H4 (cell line): ENCODE measurements around the gene SFRP5.

DNA sequence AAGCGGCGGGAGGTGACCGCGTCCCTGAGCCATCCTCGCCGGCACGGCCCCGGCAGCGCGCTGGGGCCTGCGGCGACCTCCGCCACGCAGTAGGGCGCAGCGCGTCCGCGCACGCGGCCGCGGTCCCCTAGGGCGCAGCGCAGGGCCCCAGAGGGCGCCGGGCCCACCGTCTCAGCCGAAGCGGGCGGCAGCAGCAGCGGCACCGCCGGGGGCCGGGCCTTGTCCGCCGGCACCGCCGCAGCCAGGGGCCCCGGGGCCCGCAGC, 497 bp downstream of the FRAT2 start:
- RAMPAGE, long total RNA: no peak

- RAMPAGE, long total RNA: no peak
These were observed 20.6 kb downstream of the RRP12 start for GRCh38 chr10:97380335-97381226.

GRCh38 chr10:97499273-97500157, 791 bp downstream of the UBTD1 start:
- RAMPAGE, long total RNA: no peak

DNA sequence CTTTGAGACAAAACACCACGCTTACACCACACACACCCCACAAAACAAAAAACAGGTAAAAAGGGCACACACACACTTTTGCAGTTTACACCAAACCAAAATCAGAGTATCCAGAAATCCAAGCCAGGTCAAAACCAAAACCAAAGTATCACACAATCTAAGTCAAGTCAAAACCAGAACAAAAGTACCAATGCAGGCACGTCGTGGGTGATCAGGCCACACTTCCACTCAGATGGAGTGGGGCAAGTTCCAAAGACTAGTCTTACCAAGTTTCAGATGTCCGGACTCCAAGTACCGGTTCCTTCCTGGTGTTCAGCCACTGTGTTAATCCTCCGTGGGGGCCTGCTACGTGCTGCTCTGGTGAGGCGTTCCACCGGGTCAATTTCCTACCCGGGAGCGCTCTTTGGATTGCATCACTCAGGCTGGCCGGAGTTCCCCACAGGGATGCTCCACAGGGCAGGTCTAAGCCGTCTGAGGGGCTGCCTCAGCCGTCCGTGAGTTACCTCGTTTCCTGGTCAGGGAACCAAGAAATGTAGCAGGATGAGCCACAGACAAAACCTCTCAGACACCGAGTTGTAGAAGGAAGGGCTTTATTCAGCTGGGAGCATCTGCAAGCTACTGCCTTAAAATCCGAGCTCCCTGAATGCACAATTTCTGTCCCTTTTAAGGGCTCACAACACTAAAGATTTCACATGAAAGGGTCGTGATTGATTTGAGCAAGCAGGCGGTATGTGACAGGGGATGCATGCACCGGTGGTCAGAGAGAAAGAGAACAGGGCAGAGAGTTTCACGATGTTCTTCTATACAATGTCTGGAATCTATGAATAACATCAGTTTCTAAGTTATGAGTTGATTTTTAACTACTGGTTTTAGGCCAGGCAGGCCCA, 11.5 kb upstream of the ANKRD2 start:
- RAMPAGE, long total RNA: no peak

DNA sequence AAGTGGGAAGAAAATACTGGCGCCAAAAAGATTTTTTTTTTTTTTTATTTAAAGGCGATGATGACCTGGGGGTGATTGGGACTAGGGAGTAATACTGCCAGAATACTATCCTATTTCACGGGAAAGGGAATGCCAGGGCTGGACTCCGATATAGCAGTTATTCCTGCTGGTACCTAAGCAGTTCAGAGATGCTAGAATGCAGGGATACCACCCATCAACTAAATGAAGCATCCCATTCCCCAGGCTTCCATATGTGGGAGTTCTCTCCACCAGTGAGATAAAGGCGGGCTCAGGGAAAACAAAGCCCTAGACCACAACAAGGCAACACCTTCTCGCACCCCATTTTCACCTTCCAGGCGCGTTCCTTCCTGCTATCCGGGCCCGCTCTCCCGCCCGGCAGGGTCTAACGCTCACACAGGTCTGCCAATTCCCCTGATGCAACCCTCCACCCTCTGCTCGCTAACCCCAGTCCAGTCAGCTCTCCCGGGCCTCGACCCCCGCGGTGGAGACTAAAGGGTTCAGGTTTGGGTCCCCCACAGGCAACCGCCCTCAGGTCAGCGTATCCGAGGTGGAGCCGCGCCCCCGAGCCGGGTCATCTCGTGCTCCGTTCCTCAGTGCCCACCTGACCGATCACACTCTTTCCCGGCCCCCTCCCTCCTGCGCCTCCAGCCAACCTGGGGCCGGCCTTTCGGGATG, 479 bp downstream of the MORN4 start:
- RAMPAGE, long total RNA: no peak

- RAMPAGE, long total RNA: no peak
These were observed 570 bp upstream of the MORN4 start for GRCh38 chr10:97633892-97634247.

GRCh38 chr10:97673440-97674485, 13.3 kb downstream of the AVPI1 start:
- RAMPAGE, long total RNA: no peak

- RAMPAGE, long total RNA: no peak
These were observed 777 bp downstream of the AVPI1 start for GRCh38 chr10:97686237-97686690.

GRCh38 chr10:97717854-97718580, 4.5 kb downstream of the MARVELD1 start:
- RAMPAGE, long total RNA: no peak

- RAMPAGE, long total RNA: no peak
These were observed 10.2 kb upstream of the ZFYVE27 start for GRCh38 chr10:97726543-97727283.

DNA sequence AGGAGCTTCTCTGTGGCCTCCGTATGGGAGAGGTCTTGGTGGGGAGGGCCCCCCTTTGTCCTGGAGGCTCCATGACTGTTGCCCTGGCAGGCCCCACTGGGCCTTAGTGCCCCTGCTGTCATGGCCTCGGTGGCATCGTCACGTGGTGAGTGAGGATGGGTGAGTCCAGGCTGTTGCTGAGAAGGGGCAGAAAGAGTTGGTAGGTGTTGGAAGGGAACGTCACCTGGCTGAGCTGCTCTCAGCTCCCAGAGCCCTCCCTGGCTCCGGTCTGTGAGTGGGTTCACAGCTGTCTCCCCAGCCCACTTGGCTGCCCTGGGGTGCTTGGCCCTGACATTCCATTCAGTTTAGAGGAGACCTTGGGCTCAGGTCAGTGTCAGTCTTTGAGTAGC, 16.1 kb downstream of the SFRP5 start:
- RAMPAGE, long total RNA: no peak

- RAMPAGE, long total RNA: no peak
These were observed at the start of gene SFRP5 for GRCh38 chr10:97771906-97772383. TSS of gene SFRP5 (minus strand) at chr10:97771999.

- RAMPAGE, long total RNA: no peak
These were observed 9.4 kb upstream of the SFRP5 start for GRCh38 chr10:97781186-97781703.

GRCh38 chr10:97926451-97926780, 76.8 kb downstream of the GOLGA7B start:
- RAMPAGE, long total RNA: no peak

DNA sequence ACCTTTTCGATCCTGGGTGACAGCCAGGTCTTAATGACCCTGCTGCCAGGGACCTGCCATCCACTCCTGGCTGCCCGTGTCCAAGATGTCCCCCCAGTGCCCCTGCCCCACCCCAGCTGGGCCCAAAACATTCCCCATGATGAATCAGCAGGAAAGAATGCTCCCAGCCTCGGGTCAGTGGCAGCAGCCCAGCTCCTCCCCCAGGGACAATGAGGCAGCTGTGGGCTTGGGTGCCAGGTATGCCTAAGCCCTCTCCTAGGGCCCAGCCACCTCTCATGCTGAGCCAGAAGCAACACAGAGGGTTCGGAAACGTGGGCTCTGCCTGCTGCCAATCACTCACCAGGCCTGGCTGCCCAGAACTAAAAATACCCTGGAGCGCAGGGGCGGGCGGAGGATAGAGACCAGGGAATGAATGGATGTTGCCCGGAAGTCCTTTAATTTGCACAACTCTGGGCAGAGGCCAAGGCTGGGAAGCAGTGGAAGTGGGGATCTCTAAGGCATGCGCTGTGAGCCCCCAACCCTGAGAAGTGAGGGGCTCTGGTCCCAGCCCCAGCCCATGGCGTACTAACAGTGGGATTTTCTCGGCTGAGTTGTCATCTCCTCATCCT, 1.5 kb upstream of the LOXL4 start:
- RAMPAGE, long total RNA: no peak

DNA sequence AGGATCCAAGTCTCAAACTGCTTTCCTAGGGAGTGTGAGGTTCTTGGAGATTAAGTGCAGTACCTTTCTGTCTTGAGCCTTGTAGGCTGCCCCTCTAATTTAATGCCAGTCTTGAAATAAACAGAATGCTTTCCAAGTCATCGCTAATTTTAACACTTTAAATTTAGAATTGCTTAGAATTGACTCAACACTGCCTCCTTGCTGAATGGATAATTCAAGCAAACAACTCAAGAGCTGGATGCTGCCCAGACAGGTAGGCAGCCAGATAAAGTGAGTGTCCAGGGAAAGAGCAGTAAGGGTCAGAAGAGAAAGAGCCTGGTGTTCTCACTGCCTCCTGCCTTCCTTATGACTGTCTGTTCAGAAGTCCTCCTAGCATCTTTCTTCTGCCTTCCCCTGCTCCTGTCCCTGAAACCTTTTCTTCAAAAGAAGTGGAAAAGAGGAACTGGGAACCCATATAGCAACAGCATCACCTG, 3.0 kb upstream of the GOT1 start:
- RAMPAGE, long total RNA: no peak

GRCh38 chr10:99530668-99531433, 1.9 kb upstream of the NKX2-3 start:
- RAMPAGE, long total RNA: no peak

DNA sequence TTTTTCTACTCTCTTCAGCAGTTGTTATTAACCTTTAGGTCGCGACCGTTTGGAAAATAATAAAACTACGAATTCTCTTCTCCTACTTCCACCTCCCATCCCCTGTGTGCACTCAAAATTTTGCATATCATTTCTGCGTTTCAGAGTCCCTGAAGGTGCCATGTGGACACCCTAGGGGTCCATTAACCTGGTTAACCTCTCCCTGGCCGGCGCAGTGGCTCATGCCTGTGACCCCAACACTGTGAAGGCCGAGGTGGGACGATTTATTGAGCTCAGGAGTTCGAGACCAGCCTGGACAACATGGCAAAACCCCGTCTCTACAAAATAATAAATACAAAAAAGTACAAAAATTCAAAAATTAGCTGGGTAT, 1.6 kb upstream of the SLC25A28 start:
- RAMPAGE, long total RNA: no peak

- RAMPAGE, long total RNA: no peak
These were observed 2.1 kb downstream of the ENTPD7 start for GRCh38 chr10:99661212-99661907.

- RAMPAGE, long total RNA: no peak
These were observed 1.7 kb downstream of the CUTC start for GRCh38 chr10:99733845-99734067.